Prostate gland (tissue), 2 donors: ENCODE measurements around a stretch of chr3.

GRCh38 chr3:12895937-12896524 lies 54.7 kb upstream of the RPL32 start:
- PRO-cap: no peak
- RAMPAGE, long total RNA, 2 experiments: no peak in any of the 2 experiments

DNA sequence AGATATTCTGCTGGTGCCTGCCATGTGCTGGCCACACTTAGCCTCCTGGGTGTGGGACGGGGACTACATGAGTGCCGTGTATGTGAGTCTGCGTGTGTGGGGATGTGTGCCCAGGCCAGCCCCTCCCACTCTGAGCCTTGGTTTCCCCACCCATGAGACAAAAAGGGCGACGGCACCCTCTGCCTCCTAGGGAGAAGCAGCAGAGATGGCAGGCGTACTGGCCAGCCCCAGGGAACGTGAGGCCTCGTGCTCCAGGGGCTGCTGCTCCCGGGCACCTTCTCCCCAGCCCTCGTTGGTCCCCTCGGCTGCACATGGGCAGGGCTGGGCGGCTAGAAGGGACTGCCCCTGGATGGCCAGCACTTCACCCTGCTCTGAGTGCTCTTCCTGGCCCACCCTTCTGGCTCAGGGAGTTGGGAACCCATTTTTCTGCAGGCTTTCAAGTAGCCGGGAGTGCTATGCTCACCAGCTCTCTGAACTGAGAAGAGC lies 82.2 kb upstream of the RPL32 start:
- PRO-cap: no peak
- RAMPAGE, long total RNA, 2 experiments: no peak in any of the 2 experiments

DNA sequence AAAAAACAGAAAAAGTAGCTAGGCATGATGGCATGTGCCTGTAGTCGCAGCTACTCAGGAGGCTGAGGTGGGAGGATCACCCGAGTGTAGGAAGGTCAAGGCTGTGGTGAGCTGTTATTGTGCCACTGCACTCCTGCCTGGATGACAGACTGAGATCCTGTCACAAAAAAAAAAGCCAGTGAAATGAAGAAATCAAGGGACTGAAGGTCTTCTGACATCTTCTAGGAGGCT lies 101.2 kb downstream of the IQSEC1 start:
- PRO-cap: no peak
- RAMPAGE, long total RNA, 2 experiments: no peak in any of the 2 experiments

DNA sequence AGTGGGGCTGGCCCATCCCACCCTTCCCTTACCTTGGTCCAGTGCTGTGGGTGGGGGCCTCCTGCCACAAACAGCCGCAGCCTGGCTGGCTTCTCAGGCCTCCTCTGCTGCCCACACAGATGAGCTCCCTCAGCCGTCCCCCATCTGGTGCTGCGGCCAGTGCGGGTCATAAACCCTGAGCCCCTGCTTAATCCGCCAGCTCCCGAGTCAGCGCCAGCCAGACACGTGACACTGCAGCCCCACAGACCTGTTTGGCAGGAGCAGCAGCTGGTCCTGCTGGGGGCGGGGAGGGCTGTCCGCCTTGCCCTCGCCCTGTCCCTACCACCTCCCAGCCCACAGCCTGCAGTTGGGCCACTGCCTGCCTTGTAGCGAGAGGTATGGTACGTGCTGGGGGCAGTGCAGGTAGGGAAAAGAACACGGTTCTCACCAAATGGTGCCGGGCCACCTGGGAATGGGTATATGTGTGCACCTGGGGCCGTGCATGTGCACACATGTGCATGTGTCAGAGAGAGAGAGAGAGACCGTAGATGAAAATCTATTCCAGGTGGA lies 86.2 kb downstream of the IQSEC1 start:
- PRO-cap: no peak
- RAMPAGE, long total RNA, 2 experiments: no peak in any of the 2 experiments

DNA sequence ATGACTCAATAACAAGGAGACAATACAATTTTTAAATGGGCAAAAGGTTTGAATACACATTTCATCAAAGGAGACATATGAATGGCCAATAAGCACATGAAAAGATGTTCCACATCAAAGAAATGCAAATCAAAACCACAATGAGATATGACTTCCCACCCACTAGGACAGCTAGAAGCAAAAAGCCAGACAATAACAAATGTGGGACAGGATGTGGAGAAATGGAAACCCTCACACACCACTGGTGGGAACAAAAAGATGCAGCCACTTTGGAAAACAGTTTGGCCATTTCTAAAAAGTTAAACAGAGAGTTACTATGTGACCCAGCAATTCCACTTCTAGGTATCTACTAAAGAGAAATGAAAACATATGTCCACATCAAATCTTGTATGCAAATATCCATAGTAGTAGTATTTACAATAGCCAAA lies 70.6 kb downstream of the IQSEC1 start:
- PRO-cap: no peak
- RAMPAGE, long total RNA, 2 experiments: no peak in any of the 2 experiments

DNA sequence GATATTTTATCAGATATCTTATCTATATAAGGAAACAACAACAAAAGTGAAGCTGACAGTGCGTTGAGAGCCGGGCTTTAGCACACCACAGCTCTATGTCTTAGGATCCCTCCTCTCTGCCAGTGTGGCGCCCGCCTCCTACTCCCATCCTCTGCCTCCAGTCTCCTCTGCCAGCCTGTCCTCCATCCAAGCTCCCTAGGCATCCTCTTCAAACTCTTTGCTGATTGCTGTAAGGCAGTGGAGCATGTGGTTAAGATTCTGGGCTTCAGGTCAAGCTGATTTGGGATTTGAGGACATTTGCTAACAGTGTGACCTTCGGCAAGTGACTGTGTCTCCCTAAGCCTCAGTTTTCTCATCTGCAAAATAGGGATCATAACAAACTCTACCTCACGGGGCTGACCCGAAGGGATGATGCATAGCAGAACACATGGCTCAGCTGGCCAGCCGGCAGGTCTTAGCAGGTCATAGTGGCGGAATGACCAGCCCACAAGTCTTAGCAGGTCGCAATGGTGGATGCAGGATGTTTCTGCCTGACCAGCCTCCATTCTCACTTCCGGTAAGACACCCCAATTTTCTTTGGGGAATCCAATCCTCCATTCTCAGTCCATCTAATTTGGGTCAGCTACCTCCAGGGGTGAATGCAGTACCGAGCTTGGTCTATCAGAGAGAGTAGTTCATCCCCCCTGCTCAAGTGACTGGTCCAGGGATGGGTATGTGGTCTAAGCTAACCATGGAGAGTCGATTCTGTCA lies 63.3 kb downstream of the IQSEC1 start:
- PRO-cap: no peak
- RAMPAGE, long total RNA, 2 experiments: no peak in any of the 2 experiments

- PRO-cap: no peak
- RAMPAGE, long total RNA, 2 experiments: no peak in any of the 2 experiments
Observed at GRCh38 chr3:13017672-13018657, 55.3 kb downstream of the IQSEC1 start.

DNA sequence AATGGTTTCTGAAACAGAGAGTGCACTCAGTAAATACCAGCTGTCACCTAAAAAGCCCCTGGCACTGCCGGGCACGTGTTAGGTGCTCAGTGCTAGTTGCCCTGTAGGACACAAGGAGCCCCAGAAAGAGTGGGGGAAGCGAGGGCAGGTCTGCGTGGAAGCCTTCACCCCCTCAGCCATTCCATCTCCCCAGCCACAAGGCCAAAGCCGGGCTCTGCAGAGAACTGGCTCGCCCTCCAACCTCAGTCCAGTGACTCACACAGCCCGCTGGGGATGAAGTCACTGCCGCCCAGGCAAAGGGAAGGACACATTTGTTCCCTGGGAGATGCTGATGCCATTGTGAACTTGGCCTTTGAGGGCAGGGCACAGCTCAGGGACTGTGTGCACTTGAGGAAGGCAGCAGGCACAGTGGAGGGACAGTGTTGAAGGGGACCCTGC lies 48.2 kb downstream of the IQSEC1 start:
- PRO-cap: no peak
- RAMPAGE, long total RNA, 2 experiments: no peak in any of the 2 experiments

GRCh38 chr3:13348982-13349759 lies 71.0 kb downstream of the NUP210 start:
- PRO-cap: no peak
- RAMPAGE, long total RNA, 2 experiments: no peak in any of the 2 experiments

DNA sequence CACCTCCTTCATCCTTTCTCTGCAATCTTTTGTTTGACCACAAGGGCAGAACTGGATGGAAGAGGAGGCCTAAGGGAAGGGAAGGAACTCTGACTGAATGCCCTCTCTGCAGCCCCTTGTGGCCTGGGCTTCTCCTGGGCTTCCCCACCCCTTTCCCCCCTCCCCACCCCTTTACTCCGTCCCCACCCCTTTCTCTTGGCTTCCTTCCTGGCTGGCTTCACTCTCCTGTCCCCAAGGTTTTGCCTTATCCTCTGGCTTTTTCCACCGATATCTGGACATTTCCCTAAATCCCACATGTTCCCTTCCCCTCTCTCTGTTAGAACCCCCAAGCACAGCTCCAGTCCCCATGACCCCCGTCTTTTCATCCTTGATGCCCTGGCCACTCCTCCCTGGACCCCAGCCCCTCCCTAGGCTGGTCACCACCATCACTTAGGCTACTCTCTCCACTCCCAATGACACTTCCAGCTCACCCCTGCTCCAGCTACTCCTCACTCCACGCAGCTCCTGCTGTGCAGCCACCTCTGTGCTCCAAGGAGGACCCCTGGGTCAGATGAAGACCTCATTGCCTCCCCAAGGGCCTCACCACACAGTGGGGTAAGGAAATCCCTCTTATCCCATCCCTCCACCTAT lies 20.2 kb upstream of the FBLN2 start:
- PRO-cap: no peak
- RAMPAGE, long total RNA, 2 experiments: no peak in any of the 2 experiments

DNA sequence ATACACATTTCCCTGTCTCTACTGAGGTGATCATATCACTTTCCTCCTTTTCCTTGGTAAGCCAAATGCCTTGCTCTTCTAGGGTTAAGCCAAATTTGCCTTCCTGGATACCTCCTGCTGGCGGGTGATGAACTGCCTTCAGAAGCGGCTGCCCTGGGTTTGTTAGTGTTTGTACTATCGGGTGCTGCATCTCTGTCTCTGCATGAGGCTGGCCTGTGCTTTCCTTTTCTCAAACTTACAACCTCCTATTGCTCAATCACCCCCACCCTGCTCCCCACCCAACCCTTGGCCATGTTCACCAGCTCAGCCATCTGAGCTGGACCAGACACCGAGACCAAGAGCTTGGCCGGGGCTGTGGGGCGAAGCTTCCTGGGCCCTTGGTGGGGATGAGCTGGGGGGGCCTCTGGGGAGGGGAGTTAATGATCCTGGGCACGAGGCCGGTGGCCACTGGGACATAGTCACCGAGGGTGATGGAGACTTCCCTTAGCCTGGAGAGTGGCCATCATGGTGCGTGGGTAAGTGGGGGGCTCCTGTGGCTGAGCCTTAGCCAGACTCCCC lies 16.8 kb upstream of the FBLN2 start:
- PRO-cap: no peak
- RAMPAGE, long total RNA, 2 experiments: no peak in any of the 2 experiments

GRCh38 chr3:13654843-13655179 lies 105.9 kb downstream of the FBLN2 start:
- PRO-cap: no peak
- RAMPAGE, long total RNA, 2 experiments: no peak in any of the 2 experiments

GRCh38 chr3:13867130-13867596 lies 12.7 kb downstream of the WNT7A start:
- PRO-cap: no peak
- RAMPAGE, long total RNA, 2 experiments: no peak in any of the 2 experiments

- PRO-cap: no peak
- RAMPAGE, long total RNA, 2 experiments: start-site peak on the plus strand in 1 of 2 experiments, at chr3:14017456-14017487 at its widest, 8 reads per replicate
Observed at GRCh38 chr3:14016719-14017752, 107.6 kb downstream of the CHCHD4 start.

GRCh38 chr3:14141366-14142291 lies 16.8 kb downstream of the TMEM43 start:
- PRO-cap: no peak
- RAMPAGE, long total RNA, 2 experiments: no peak in any of the 2 experiments

DNA sequence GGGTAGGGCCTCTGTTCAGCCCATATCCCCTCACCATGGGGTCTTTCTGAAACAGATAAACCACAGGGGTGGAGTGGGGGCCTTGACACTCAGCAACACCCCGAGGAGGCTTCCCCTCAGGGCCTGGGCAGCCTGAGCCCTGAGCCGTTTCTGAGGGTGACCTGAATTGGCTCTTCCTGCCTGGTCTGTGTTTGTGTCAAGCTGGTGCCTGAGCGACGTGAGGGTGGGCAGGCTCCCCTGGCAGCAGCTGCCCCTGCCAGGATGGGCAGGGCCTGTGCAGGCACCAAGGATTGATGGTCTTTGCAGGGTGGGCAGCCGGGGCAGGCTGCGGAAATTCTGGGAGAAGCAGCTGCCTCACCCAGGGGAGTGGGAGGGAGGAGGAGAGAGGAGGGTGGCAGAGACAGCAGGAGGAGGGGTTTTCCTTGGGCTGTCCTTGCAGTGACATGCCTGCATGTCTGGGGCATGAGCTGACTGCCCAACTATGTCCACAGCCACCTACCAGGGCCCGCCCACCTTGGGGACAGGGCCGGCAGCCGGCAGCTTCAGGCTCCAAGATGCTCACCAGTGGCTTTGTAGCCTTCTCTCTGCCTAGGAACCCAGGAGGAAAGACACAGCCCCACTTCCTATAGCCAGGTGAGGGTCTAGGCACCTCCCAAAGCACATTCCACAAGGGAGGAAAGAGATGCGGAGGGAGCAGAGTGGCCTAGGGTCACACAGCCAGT lies 27.9 kb upstream of the SLC6A6 start:
- PRO-cap: no peak
- RAMPAGE, long total RNA, 2 experiments: no peak in any of the 2 experiments

- PRO-cap: bidirectional peak, plus-strand start at chr3:14402628, minus-strand start at chr3:14402439
- RAMPAGE, long total RNA, 2 experiments: no peak in any of the 2 experiments
Observed at GRCh38 chr3:14402110-14402519, 291 bp upstream of the SLC6A6 start.

DNA sequence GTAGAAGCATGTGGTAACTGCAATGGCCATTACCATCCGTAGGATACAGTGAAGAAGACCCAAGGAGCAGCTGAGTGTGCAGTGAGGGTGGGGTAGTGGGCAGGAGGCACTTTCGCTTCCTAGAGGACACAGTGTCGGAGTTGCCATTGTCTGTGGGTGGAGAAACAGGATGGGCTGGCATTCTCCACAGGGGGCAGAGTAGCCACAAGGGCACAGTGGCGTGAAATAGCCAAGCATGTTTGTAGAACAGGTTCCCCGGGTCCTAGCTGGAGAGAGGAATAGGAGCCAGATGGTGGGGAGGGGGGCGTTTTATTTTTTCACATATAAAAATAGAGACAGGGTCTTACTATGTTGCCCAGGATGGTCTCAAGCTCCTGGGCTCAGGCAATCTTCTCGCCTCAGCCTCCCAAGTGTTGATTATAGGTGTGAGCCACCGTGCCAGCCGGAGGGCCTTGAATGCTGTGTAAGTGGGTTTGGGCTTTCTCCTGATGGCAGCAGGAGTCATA lies 3.5 kb downstream of the SLC6A6 start:
- PRO-cap: no peak
- RAMPAGE, long total RNA, 2 experiments: no peak in any of the 2 experiments

GRCh38 chr3:14804216-14804685 lies 14.5 kb upstream of the FGD5 start:
- PRO-cap: no peak
- RAMPAGE, long total RNA, 2 experiments: no peak in any of the 2 experiments

GRCh38 chr3:15013371-15014090 lies 51.6 kb downstream of the MRPS25 start:
- PRO-cap: no peak
- RAMPAGE, long total RNA, 2 experiments: no peak in any of the 2 experiments